Mesangial cell (primary cell): ENCODE measurements around a stretch of chr22.

DNA sequence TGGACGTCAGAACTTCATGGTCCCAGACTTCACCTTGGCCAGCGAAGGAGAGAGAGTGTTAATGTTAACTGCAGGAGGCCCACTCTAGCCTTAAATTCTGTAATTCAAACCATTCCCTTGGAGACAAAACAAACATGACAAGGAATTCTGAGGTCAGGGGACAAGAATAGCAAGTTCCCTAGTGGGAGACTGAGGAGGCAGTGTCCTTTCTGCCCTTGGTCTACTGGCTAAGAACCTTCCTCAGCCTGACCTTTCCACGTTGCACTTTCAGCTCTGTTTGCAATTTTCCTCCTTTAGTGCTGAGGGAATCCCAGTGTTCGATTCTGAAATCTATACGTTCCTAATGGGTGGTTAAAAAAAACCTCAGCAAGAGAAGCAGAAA is 44.5 kb upstream of the XKR3 start:
- RAMPAGE, long total RNA, result no peak

DNA sequence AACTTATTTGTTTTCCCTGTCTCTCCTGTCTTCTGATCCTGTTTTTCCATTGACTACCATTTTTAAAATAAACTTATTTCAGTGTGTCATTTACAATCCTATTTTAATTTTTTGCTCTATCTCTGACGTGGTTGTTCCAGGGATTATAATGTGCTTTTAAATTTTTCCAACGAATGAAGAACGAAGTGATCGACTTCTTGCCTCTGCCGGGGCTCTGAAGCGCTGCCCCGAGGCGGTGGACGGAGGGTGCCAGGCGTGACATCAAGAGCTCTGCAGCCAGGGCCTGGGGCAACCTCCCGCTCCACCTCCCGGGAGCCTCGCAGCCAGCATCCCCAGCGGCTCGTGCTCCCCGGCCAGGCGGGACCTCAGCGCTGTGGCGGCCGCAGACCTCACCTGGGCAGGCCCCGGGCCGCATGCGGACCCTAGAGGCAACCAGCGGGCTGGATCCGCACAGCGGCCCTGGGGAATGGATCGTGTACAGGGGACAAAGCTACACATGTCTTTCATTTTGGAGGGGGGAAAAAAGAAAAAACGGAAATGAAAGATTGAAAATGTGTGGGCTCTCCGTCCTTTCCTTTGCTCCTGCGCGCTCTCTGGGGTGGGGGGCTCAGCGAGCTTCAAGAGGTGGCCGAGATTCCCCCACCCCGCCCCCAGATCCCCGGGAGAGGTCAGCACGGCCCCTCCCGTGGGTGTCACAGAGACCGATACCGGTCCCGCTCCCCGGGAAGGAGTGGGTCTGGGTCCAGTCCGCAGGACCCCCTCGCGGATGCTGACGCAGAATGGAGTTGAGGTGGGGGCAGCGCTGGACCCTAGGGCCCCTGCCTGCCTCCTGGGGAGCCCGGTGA is 28.1 kb upstream of the GAB4 start:
- RAMPAGE, long total RNA, result no peak

DNA sequence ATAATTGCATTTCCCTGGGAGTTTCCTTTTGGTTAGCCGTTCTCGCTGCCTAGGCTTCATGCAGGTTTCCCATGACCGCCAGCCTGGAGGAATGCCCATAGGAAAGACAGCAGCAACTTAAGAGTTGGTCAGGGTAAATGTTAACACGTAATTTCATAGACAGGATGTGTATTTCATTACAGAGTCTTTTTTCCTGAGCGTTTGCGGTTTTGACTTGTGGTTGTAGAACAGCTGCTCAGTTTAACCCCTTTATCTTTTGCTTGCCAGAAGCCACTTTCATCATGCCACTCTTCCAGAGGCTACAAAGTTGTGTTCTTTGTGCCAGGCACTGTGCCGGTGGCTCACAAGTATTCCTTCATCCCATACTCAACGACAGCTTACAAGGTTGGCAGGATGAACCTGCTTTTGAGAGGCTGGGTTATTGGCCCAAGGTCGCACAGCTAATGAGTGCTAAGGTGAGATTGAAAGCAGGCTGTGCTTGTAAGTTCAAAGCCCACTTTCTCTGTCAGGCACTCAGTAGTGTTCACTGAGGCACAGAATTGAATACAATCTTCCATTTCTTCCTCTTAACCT is 3.0 kb downstream of the IL17RA start:
- RAMPAGE, long total RNA, result no peak

DNA sequence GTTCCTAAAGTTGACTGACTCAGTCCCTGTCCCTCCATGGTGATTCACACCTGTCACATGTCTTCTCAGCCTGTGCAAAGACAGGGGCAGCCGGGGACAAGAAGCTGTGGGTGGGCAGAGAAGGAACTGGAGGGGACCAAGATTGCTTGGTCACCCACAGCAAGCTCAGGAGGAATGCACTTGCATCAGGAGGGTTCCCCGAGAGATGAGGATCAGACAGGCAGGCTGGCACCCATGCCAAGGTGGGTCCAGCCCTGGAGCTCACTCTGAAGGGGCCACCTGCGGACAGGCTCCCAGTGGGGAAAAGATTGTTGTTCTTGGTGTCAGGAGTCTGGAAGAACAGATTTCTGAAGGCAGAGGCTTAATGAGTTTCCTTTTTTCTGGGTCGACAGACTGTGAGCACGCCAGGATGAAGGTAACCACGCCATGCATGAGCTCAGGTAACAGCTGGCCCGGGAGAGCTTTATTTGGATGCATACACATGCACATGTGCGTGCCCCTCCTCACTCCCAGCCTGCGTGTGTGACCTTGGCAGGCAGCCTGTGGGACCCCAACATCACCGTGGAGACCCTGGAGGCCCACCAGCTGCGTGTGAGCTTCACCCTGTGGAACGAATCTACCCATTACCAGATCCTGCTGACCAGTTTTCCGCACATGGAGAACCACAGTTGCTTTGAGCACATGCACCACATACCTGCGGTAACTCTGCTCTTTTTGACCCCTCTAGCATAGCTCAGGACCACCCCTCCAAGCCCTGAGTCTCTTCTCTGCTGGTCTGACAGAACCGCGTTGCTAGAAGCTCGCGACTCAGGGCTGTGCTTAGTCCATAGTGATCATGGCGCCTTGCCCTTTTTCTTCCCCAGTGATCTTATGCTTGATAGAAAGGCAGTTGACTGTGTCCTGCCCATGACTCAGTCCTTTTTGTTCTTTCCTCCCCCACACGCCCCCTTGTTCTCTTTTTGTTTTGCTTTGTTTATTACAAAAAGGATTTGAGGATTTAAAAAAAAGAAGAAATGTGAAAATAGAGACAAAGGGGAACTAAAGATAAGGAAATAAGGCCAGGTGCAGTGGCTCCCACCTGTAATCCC is 17.1 kb downstream of the IL17RA start:
- RAMPAGE, long total RNA, result no peak

- RAMPAGE, long total RNA, result no peak
Measured at GRCh38 chr22:17112727-17112999, 8.5 kb downstream of the TMEM121B start.

GRCh38 chr22:17148394-17148877 is 10.6 kb downstream of the HDHD5 start:
- RAMPAGE, long total RNA, result no peak

DNA sequence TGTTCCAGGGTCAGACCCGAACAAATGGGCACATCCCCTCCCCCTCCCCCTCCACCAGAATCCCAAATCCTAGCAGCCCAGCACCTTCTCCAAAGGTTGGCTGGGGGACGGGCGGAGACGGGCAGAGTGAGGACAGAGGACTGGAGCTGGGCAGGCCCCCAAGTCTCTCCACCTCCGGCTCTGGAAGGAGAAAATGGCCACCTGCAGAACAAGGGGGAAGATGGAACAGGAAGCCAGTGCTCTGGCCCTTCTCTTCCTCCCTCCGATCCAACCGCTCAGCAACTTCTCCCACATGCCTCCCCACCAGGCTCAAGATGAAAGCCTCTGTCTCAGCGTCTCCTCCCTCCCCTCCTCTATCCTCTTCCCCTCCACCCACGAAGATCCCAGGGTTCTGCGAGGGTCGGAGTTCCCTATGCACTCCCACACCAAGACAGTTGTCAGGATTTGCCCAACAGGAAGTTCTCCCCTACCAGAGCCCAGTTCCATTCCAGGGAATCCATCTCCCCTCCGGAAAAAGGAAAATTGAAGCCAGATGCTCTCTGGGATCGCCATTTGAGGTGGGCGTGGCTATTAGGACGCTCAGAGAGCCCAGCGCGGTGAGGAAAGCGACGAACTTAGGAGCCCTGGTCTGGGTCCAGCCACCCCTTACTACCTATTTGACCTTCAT is 20.0 kb downstream of the ADA2 start:
- RAMPAGE, long total RNA, result no peak

- RAMPAGE, long total RNA, result no peak
Measured at GRCh38 chr22:17257476-17258520, 38.6 kb upstream of the ADA2 start.

GRCh38 chr22:17436884-17437448 is 67.7 kb downstream of the CECR2 start:
- RAMPAGE, long total RNA, result no peak

DNA sequence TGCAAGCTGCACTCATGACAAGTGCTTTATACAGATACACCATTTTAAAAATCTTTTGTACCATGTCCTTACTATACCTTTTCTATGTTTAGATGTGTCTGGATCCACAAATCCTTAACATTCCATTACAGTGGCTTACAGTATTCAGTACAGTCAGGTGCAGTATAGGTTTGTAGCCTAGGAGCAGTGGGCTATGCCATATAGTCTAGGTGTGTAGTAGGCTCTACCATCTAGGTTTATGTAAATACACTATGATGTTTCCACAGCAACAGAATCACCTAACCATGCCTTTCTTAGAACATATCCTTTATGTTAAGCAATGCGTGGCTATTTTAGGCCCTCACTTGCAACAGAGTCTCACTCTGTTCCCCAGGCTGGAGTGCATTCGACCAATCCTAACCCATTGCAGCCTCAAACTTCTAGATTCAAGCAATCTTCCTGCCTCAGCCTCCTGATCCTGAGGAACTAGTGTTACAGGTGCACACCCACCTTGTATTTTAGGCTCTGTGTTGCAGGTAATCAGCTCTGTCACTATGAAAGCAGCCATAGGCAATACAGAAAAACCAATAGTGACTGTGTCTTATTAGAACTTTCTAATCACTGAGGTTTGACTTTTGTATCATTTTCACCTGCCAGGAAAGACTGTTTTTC is 79.3 kb upstream of the SLC25A18 start:
- RAMPAGE, long total RNA, result no peak

DNA sequence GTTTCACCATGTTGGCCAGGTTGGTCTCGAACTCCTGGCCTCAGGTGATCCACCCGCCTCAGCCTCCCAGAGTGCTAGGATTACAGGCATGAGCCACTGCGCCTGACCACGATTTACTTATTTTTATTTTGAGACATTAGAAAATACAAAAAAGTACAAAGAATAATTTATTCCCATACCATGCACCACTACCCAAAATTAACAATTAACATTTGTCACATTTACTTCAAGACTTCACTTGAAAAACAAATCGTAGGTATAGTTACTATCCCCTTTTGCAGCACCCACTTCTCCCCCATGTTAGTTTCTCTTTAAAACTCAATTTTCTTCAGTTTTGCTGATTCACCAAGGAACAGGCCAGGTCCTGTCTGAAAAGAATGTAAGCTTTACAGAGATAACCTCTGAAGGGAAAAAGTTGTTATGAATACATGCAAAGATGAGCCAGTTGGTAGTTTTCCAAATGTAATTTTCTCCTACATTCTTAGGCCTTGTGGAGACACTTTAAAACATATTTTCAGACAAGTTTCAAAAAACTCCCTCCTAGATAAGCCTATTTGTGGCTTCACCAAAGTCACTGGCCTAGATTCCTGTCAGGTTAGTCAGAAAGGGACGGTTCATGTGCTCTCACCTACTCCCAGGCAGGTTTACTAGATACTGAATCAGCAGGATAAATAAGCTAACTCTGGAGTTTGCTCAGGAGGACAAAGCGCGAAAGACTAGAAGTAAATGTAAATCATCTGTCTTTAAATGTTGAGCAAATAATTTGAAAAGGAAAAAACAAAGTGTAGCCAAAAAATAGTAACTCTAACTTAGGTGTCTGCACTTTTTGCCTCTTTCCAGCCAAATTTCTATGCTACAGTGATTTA is 4.6 kb upstream of the ATP6V1E1 start:
- RAMPAGE, long total RNA, result no peak

DNA sequence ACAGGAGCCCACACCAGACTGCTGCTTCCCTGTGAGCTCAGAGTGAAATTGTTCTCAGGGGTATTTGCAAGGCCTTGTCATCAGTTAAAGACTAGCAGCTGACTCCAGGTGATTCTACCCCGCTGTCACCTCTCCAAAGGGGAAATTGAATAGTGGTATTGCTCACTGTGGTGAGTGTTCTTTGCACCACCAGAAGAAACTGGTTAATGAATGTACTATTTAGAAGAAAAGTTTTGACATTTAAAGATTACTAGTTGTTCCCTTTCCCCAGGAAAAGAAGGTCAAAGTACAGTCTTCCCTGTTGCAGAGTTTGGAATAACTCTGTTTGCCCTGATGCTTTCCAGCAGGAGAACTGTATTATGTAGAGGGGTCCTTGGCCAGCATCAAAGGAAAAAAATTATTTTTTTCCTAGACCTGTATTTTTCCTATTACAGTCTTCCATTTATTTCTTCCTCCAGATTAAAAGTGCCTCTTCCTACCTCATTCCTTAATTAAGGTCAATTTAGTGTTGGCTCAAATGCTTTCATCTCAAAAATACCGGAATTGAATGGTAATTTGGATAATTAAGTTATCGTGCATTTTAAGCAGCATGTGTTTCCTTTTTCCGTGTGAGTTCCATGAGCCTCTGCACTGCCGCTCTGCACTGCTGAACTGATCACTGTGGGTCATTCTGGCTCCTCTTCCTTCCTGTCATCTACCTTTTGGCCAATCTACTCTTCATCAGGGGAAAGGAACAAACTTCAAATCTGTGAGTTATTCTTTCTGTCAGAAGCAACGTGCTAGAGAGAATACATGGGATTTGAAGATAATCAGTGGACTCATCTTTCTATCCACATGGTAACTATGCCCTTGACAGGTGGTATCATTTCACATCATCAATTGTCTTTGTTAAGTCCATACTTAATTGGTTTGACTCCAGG is 41.6 kb downstream of the BID start:
- RAMPAGE, long total RNA, result no peak

GRCh38 chr22:17758016-17758645 is 16.1 kb downstream of the BID start:
- RAMPAGE, long total RNA, result no peak

DNA sequence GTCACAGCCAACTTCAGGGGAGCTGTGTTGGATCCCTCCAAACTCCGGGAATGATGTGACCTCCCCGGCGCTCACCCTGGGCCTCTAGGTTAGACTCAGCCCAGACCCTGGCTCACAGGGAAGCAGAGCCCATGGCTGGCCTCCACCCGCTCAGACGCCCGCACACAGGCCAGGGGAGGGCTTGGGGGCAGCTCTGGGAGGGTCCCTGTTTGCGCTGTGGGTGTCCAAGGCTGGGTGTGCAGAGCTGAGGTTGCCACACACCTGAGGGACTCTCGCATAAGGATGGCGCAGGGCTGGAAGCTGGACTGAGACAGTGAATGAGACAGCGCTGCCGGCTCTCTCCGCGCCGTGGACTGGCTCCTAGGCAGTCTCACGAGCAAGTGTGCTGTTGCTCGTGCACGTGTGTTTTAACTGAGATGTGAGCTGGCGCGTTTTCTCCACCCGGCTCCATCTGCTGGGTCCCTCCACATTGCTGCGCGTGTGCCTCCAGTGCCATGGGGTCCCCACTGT is 4.1 kb upstream of the BID start:
- RAMPAGE, long total RNA, result no peak

DNA sequence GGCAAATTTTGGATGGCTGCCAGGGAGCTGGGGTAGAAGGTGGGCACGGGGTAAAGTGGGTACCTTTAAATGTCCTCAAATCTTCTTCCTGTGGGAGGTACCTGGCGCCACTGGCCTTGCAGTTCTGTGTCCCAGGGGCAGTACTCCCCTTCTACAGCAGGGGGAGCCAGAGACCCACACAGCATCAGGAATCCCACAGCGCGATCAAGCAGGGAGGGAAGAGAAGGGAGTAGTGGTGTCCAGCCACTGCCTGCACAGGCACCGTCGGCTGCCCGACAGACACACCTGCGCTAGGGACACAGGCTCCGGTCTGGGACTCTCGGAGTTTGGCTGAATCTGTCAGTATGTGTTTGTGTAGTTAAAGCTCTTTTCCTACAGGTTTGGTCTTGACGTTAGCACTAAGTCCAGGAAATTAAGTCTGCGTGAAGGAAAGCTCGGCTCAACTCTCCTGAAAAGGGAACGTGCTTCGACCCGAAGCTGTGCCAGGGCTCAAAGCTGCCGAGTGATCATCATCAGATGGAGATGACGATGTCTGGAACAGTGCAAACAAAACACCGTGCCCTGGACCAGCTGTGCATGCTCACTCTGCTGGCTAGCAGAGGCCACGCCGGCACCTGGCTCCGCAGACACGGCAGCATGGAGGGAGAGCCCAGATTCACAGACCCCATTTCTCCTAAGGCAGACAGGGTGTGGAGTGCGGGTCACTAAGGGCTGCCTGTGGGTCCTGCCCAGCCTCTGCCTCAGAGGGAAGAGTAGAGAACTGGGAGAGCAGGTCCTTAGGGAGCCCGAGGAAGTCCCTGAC is 55.9 kb upstream of the BID start:
- RAMPAGE, long total RNA, result no peak

DNA sequence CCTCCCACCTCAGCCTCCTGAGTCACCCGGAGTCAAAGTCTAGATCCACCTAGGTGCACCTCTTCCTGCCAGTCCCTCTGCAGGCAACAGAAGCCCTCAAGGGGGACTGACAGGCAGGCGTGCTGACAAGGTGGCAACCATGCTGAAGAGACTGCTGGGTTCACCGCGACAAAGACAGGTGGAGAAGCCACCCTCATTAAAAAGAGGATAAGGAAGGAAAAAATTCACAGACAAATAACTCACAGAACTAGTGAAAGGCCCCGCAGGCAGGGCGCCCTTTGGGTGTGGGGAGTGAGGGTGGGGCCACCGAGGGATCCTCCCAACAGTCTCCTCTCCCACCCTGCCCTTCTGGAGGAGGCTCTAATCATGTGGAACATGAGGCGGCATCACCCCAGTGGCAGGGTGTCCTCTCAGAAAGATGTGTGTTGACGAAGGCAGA is 91.0 kb upstream of the BID start:
- RAMPAGE, long total RNA, result no peak

DNA sequence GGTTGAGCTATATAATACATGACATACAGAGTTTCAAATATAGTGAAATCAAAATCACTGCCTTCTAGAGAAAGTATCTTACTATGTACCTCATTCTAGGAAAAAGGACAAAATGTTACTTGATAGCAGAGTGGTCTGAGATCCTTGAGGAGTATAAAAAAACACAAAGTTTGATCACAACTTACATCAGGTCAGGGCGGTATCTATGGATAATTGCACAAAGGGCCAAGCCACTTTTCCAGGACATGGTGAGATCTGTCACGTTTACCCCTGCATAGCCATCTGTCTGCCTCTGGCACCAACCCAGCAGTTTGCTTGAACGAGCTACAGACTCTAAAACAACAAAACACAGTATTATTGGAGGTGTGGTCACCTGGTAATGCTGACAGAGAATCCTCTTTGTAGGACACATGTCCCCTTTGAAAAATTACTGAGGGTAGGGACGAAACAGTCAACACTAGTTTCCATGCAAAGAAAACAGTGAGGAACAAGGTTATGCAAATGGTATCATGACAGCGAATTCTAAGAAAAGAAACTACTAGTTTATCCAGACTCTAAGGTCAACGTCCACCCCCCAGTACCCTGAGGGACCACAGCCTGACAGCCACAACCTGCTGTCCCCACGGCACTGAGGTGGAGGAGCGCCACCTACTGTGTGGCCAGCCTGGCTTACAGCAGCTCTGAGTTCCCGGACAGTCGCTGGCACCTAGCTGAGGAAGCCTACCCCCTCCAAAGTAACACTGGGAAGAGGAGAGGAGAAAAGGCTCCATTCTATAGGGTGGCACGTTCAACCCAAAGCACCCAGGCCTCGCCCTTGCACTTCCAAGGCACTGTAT is 117.2 kb upstream of the BID start:
- RAMPAGE, long total RNA, result no peak

- RAMPAGE, long total RNA, result no peak
Measured at GRCh38 chr22:17972194-17973053, 51.9 kb downstream of the MICAL3 start.

DNA sequence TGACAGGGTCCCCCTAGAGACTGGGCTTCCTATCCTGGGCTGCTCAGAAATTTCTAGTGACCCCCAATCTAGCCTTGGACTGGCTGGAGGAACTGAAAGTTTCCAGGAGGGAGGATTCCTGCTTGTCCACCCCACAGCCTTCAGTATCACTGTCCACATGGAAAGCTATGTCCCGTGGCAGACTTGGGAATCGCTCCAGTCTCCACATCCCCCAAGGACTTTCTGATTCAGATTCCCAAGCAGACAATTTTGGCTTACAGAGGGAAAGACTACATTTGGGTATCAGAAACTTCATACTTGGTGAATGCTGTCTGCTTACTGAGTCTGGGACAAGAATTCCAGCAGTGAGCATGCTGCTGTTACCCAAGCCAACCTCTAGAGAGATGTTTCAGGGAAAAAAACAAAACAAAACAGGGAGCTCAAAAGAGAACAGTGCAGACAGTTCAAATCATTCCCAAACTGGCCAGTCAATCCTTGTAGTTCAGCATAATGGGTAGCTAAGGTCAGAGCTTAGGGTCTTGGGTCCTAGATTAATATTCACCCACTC is 9.2 kb upstream of the MICAL3 start:
- RAMPAGE, long total RNA, result no peak

DNA sequence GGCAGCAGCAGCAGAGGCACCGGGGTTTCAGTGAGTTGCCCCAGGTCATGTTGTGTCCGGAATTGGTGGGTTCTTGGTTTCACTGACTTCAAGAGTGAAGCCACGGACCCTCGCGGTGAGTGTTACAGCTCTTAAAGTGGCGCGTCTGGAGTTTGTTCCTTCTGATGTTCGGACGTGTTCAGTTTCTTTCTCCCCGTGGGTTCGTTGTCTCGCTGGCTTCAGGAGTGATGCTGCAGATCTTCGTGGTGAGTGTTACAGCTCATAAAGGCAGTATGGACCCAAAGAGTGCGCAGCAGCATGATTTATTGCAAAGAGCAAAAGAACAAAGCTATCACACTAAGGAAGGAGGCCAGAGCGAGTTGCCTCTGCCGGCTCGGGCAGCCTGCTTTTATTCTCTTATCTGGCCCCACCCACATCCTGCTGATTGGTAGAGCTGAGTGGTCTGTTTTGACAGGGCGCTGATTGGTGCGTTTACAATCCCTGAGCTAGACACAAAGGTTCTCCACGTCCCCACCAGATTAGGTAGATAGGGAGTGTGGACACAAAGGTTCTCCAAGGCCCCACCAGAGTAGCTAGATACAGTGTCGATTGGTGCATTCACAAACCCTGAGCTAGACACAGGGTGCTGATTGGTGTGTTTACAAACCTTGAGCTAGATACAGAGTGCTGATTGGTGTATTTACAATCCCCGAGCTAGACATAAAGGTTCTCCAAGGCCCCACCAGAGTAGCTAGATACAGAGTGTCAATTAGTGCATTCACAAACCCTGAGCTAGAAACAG is 25.2 kb upstream of the PEX26 start:
- RAMPAGE, long total RNA, result no peak